Right common carotid artery plus branches (tissue), 1 donor: Measurements from ENCODE around the genes ALS2CL, PRSS50 and NBEAL2.

DNA sequence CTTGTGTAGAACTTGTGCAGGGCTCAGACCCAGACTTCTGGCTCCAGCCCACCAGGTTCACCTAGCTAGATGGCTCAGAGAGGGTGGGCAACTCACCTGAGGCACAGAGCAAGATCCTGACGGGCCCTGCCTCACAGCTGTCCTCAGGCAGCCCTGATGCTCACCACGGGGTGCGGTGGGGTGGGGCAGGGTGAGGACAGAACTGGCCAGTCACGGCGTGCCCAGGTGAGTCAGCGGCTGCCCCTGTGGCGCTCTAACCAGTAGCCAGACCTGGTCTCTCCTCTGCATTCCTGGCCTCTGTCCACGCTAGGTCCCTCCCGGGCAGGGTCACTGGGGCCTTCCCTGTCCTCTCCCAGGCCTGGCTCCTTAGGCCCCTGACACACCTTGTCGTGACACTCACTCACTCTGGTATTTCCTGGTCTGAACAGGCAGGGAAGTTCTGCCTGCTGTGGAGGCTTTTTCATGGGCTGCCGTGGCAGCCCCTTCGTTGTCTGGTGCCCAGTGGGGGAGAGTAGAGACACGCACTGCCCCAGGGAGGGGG is 894 bp downstream of the ALS2CL start:
- PRO-cap: no peak

DNA sequence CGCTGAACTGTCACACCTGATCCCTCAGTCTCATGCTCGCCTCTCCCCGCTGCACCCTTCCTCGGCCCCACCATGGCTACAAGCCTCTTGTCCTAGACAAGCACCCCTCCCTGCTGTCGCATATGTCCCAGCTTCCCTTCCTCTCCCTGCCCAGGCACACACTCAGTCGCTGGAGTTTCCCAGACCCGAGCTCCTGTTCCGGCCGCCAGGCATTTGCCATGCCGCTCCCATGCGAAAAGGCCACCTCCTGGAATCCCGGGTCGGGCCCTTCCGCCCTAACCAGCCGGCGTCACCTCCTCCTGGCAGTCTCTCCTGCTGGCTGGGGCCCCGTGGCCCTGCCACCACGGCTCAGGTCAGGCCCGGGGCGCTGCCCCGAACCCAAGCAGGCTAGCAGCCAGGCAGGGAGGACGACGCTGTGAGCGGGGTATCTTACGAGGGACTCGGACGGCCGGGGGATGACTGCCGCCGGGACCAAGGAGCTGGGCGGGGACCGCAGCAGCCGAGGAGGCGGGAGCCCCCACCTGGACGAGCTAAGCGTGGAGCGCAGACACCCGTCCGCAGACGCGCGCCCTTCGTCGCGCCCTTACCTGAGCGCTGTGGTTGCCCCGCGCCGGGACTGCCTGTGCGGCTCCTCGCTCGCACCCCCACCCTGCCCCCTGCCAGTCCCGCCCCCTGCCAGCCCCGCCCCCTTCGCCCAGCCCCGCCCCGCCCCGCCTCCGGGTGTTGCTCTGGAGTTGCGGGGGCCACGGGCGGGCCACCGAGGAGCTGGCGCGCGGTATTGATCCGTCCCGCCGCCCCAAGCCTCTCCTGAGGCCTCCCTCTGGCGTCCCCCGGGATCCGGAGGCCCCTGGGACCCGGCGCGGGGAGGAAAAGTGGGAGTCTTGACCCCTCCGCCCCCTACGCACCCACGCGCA is at the start of gene ALS2CL:
ALS2CL (minus strand) TSS at position 624 of the 914 bp plus-strand sequence.
- PRO-cap: bidirectional peak, plus-strand start at position 733 of the sequence, minus-strand start at position 658 of the sequence

- PRO-cap: no peak
Measured at GRCh38 chr3:46717550-46718107, at the start of gene PRSS50. Gene PRSS50, minus strand, starts transcription at chr3:46717869.

DNA sequence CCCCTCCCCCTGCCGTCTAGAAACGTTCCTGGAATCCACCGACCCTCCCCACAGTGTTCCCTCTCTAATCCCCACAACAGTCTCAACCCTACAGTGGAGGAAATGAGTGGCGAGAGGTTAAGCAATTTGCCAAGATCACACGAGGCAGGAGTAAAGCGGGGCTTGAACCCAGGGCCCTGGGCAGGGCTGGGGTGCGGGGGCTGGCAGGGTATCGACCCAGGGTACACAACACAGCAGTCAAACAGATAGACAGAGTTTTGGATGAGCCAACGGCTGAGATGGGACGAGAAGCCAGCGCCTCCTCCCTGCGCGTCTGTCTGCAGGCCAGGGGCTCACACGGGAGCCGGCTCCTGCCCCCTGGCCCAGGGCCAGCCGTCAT is 18.1 kb downstream of the MYL3 start:
- PRO-cap: bidirectional peak, plus-strand start outside the sequence, minus-strand start at position 315 of the sequence

DNA sequence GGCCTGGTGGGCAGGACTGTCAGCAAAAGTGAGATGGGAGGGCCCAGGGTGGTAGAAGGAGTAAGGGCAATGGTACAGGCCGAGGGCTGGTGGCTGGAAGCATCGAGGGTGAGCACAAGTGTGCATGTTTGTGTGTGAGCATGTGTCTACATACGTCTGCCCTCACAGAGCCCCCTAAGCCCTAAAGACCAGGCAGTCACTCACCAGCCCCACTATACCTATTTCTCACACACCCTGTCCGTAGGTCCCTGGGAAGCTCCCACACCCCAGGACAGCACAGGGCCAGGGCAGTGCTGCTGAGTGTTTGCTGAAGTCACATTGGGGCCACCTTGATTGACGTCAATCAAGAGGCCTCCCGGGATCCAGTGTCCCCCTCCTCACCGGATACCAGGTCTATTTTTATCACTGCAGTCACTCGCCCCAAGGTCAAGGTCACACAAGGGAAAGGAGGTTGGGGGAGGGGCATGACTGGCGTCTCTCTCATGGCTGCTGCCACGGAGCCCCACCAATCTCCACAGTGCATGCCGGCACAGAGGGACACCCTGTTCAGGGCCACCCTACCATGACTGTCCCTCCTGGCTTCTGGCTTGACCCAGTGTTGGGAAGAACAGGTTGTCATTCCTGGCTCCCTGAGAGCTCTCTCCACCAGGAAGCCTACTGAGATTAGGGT is 1.7 kb downstream of the MYL3 start:
- PRO-cap: no peak

DNA sequence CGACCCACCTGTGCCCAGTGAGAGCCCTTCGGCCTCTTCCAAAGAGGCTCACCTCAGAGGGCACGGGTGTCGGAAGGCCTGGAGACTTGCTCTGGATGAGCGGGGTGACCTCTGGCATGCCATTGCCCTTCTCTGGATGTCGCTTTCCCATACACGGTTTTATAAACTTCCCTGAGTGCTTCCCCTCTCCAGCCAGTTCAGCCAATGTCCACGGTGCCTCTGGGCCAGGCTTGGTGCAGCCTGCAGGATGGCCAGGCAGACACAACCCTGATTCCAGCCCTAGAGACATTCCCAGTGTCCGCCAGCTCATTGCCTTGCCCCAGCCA is 3.6 kb upstream of the PTH1R start:
- PRO-cap: no peak

- PRO-cap: no peak
Measured at GRCh38 chr3:46893429-46894135, 16.1 kb downstream of the PTH1R start.

DNA sequence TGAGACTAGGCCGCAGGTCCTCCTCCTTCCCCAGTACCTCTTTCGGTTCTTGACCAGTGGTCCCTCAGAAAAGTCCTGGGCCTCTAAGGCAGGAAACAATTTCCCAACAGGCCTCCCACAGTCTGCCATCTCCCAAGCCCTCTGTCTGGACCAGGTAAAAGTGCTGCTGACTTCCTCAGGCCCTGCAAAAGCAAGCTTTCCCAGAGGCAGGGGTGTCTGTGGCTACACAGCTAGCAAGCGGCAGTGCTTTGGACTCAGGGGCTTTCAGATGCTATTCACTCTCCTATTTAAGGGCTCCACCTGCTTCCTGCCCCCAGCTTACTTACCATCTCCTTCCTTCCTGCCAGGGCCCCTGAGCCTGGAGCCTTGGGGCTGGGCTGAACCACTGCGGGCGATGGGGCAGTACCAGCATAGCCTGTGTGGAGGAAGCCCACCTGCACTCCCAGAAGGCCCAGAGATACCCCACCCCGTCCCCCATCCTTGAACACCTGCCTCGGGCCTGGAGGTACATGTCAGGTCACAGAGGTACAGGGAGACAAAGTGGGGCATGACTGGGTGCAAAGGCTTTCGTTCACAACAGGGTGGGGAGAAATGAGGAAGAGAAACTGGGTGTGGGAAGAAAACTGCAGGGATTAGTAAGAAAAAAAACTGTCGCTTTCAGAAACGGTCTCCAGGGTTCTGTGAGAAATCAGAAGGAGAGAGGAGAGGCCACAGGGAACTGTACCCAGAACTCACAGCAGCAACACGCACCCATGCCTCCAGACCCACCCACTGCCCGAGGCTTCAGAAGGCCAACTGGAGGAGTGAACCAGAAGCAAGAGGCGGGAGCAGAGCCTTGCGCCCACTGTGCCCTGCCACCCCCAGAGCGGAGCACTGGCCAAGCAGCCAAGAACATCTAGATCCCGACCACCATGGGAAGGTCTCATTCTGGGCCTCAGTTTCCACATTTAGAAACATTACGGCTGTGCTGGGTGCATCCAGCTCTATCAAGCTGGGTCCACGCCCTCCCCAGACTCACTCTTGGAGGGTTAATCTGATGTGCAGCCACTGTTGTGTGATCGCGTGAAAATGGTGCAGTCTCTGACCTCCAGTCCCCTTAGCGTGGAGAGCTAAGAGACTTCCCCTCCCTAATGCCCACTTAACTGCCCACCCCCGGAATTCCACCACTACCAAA is 49.4 kb downstream of the CCDC12 start:
- PRO-cap: no peak

GRCh38 chr3:46938815-46939283 is 37.7 kb downstream of the CCDC12 start:
- PRO-cap: no peak

DNA sequence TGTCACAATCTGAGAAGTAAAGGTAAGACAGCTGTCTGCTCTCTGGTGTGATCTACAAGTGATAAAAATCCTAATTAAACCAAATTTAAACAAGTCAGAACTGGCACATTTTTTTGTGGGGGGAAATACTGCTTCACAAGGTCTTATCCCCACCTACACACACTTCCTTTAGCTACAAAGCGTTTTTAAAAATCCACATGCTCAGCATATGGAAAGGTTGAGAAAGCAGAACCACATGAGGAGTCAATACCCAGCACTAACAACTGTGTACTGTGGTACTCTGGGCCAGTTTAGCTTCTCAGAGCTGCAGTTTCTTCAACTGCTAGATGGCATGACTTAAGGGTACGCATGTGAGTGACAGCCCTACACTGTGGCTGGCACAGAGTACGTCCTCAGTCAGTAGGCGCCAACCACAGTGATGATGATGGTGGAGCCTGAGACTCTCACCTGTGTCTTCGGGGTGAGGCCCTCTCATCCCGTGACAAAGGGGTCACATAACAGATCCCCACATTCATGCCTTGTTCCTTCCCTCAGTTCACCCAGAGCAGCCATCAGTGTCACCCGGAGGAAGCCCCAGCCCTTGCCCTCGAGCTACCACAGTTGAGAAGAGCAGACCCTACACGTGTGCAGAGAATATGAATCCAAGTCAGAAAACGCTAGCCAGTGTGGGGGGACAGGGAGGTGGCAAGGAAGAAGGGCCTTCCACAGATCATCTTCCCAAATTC is 17.4 kb downstream of the CCDC12 start:
- PRO-cap: no peak

- PRO-cap: no peak
Measured at GRCh38 chr3:46967322-46967982, 9.1 kb downstream of the CCDC12 start.

DNA sequence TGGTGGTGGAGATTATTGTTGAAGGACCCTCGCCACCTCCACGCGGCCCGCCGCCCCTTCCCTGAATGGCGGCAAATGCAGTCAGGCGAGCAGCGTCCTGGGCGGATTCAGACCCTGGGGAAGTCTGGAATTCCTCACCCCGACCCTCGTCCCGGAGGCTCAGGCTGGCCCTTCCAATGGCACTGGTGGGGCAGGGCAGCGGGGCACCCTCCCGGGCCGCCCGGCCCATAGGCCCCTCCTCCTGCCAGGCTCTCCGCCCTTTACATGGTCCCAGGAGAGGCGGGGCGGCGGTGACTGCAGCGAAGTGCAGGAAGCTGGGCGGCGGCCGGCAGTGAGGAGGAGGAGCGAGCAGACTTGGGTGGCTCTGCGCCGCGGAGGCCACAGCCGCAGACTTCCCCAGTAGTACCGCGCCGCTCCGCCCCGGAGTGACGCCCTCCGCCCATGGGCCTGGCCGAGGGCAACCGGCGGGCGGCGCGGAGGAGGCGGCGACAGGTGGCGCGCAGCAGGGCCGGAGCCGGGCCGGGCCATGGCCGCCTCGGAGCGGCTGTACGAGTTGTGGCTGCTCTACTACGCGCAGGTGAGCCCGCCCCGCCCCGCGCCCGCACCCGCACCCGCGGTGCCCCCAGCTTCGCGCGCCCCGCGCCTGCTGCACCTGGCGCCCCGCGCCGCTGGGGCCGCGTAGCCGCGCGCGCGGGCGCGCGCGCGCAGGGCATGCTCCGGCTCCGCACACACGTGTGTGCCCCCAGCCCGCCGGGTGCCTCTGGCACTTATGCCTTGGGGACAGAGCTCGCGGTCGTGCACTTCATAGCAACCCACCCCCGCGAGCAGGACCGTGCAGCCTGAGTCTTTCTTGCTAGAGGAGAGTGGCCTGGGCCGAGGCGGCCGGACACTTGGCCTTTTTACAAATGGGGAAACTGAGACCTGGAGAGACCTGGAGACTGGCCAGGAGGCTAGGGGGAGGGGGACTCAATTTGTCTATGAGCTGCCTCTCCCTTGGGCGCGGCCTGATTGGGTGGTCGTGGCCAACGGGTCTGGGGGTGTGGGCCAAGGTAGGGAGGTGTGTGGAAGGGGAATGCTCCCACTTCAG is at the start of gene NBEAL2:
NBEAL2 (plus strand) TSS at position 331 of the 1,087 bp plus-strand sequence.
- PRO-cap: bidirectional peak, plus-strand start at position 331 of the sequence, minus-strand start at position 237 of the sequence; unidirectional peak, minus-strand start at position 670 of the sequence

GRCh38 chr3:46988705-46989940 is 9.7 kb downstream of the NBEAL2 start:
- PRO-cap: no peak

DNA sequence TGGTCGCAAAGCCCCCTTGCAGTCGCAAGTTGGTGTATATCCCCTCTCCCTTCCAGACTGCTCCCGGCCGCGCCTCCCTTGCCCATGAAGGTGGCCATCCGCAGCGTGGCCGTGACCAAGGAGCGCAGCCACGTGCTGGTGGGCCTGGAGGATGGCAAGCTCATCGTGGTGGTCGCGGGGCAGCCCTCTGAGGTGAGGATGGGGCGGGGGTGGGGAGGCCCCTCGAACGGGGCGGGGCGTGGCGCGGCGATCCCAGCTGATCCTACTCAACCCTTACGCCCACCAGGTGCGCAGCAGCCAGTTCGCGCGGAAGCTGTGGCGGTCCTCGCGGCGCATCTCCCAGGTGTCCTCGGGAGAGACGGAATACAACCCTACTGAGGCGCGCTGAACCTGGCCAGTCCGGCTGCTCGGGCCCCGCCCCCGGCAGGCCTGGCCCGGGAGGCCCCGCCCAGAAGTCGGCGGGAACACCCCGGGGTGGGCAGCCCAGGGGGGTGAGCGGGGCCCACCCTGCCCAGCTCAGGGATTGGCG is 29.5 kb downstream of the NBEAL2 start:
- PRO-cap: bidirectional peak, plus-strand start outside the sequence, minus-strand start at position 365 of the sequence

DNA sequence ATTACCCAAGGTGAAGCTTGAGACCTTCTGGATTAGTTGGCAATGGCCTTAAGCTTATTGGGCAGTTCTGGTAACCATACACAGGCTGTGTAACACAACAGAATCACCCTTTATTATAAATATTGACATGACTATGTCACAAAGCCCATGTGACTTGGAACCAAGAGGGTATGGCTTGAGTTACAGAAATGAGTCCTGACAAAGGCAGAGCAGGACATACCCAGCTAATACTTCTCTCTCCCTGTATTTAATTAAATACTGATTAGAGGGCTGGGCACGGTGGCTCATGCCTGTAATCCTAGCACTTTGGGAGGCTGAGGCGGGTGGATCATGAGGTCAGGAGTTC is 43.4 kb downstream of the NBEAL2 start:
- PRO-cap: no peak

DNA sequence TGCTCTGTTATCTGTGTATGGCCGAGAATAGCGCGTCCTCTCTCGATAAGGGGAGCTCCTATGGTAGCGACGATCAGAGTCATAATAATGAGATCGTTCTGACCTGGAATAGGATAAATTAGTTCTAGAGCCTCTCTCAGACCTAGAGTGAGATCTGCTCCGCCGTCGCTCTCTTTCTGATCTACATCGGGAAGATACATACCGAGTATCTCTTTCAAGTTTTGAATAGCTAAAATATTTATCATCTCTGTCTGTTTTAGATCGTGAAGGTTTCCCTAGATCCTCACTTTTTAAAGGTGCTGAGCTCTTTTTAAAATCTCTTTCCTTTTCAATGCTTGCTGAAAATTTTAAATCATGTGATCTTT is 40.7 kb downstream of the SETD2 start:
- PRO-cap: no peak

DNA sequence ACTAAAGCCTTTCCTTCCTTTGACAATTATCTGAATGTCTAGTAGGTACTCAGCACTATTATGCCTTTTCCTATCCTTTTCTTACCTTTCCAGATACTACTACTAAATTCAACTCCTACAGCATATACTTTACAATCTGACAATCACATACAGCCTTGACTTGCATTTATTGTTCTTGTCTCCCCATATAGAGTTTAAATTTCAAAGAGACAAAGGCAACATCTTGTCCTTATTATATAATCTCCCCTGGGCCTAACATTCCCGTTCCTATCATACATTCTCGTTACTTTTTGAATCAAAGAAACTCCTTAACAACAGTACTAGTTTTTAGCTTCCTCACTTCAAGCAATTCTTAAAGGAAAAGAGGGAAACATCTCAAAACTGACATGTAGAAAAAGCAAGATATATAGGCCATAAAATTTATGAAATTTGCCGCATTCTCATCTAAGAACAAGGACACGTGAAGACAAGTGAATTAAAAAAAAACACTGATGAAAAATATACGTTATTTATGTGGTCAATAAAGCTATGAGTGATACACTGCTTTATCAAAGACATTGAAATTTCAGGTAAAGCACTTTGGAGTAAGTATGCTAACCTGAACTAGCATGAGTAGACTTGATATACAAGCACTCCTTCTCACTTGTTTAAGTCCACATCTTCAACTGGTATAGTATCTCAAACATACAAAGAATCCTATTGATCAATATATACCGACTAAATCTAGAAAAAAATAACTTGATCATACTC is 24.5 kb downstream of the SETD2 start:
- PRO-cap: no peak

GRCh38 chr3:47188057-47188256 is 24.0 kb upstream of the SETD2 start:
- PRO-cap: no peak

GRCh38 chr3:47803207-47803981 is 456 bp downstream of the DHX30 start:
- PRO-cap: bidirectional peak, plus-strand start at chr3:47803458, minus-strand start at chr3:47803402

DNA sequence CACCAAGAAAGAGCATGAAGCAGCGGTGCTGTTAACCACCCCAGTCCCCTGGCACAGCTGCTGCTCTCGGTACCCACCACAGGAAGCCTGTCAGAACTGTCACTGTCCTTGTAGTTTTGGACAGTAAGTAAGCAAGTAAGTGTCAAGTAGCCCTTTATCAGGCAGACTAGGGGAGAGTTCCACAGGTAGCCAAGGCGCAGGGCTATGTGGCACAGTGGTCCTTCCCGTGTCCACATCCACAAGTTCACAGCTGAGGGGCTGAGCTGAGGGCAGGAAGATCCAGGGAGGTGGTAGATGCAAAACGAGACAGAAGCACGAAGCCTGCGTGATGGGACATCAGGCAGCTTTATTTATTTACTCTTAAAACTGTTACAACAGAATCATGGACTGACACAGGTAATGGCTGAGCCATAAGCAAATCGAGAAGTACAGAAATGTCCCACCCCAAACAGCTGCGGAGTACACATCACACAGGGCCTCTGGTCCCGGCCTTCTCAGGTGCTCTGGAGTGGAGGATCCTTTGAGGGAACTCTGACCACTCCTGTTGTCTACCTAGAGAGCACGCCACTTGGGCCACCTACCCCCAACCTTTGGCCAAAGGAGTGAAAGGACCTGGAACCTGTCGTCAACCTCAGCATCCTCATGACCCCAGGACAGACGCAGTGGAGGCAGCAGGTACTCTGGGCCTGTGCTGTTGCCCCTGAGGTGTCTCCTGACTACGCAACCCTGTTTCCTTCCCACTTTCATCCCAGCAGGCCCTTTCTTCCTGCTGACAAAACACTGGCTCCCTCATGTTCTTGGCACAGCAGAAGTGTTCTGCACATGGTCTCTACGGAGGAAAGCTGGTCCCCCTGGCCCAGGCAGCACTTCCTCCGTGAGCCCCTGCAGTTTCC is 47.7 kb downstream of the DHX30 start:
- PRO-cap: no peak